Right common carotid artery plus branches (tissue), 1 donor: ENCODE data around the gene SEC14L2.

DNA sequence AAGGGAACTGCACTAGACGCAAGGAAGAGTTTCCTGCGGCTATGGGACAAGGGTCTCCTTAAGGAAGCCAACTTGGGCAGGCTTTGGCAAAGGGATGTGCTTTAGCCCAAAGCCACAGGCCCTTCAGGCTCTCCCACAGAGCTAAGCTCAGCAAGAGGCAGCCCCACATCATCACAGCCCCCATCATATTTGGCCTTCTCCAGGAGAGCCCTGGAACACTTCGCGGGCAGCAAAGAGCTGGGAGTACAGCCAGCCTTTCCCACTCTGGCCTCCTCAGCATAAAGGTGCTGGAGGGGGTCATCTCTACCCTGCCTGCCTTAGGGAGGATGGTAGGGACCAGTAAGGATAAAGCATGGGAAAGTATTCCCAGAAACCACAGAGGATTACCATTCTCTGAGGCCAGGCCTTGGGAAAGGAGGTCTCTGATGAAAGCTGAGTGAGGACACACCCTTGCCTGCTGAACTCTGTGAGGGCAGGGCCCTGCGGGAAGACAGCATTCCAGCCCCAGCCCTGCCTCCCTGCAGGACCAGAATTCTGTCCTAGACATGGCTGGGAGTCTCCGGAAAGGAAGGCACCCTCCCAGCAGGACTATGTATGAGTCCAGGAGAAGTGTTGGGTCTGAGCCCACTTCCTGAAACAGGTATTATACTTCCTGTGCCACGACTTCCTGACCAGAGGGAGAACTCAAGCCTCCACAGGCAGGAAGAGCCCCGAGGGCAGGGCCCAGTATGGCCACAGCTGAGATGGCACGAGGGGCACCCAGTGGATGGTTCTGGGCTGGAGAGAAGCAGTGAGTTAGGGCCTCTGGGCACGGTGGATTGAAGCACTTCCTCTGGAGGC, 12.8 kb upstream of the CASTOR1 start:
- PRO-cap, result no peak

DNA sequence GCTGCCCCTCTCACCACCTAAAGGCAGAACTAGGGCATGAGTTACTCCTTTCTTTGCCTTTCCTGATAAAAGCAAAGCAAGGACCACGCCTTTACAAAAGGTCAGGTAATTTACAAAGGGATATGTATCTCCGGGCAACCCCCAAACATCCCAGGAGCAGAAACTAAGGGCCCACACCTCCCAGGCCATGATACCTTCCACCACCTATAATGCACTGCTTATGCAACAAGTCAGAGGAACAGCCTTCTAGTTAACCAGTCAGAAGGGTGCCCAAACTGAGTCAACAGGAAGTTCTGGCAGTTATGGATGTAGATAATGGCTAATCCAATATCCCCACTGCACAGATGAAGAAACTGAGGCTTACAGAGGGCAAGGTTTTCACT, 16.6 kb upstream of the CASTOR1 start:
- PRO-cap, result no peak

GRCh38 chr22:30317822-30318352, 8.9 kb downstream of the TBC1D10A start:
- PRO-cap, result no peak

GRCh38 chr22:30396591-30397262, at the start of gene SEC14L2:
Gene SEC14L2 (plus strand): TSS chr22:30397018.
- PRO-cap, result bidirectional peak, plus-strand start at chr22:30397018, minus-strand start at chr22:30396862

DNA sequence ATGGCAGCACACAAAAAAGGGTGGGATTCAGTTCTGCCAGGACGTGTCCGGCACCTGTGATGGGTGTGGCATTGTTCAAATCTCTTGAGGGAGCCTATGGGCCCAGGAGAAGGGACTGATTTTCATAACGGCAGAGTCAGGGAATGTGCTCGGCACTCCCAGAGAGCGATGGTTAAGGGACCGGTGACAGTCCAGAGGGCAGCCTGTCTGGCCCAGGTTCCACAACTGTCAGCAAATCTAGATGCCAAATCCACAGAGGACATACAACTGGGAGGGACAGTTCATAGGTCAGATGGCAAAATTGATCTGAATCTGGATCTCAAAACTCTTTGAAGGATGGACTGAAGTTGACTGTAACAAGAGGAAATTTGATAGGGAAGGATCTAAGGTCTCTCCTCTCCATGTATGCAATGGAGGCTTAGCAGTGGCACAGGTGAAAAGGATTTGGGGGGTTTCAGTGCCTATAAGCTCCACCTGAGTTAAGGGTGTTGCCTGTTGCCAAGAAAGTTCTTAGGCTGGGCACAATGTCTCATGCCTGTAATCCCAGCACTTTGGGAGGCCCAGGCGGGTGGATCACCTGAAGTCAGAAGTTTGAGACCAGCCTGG, 7.6 kb downstream of the SEC14L2 start:
- PRO-cap, result no peak

DNA sequence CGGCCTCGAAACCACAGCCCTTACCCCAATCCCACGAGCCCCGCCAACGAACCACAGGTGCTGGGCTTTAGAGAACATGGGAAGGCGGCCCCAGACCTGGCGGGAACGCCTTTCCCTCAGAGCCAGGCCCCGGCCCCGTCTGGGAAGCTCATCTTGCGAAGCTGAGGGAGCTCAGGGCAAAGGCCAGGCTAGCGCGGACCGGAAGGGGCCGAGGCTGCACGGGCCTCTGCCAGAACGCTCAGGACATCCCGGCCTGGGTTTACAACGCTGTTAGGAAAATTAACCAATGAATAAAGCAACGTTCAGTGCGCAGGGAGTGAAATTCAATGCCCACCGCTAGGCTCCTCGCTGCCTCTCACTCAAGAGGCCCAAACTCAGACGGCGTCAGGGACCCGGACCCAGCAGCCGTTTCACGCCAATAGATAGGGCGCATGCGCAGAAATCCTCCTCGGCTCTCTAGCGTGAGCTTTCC, 2.0 kb upstream of the MTFP1 start:
- PRO-cap, result bidirectional peak, plus-strand start at position 179 of the sequence, minus-strand start at position 141 of the sequence; bidirectional peak, plus-strand start outside the sequence, minus-strand start at position 414 of the sequence

DNA sequence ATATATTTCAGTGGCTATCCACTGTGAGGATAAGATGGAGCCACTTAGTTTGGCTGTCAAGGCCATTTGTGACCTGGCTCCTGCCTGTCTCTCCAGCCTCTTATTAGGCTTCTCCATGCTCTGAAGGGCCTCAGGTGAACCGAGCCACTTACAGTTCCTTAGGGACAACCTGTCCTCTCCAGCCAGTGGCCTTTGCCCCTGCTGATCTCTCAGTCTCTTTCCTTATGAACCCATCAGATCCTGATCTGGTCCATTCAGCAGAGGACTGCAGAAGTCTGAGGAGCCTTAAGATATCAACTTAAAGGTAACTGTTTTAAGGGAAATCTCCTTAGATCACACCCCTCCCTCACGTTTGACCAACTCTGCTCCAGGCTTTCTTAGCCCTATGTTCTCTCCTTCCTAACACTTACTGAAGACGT, 2.4 kb downstream of the DUSP18 start:
- PRO-cap, result no peak

DNA sequence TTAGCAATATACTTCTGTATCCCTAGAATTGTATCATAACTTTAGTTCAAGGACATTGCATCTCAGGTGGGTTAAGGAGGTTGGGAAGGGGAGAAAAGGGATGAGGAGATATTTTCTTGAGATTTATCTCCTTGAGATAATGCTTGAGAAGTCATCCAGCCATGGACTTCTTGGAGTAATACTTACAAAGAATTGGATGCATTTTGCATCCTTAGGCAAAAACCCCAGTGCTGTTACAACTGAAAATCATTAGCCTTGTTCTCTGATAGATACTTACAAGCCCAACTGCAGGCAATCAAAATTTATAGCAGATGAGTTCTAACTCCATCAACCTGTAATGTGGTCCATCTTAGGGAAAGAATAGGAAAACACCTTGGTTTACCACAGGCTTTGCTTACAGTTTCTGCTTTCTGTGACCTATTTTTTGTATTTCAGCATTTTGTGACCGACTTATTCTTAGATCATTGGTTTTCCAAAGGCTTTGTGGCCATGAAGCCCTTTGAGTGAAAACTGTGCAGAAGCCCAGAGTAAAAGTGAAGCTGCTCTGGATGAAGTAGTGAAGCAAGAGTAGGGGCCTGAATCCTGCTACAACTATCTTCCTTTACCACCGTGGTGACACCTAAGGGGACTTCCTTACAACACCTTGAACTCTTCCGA, 6.3 kb upstream of the MORC2 start:
- PRO-cap, result no peak

- PRO-cap, result bidirectional peak, plus-strand start at chr22:31044533, minus-strand start at chr22:31044370
Observed at GRCh38 chr22:31044161-31044729, 36.9 kb upstream of the SMTN start.

- PRO-cap, result no peak
Observed at GRCh38 chr22:31078804-31079674, 2.1 kb upstream of the SMTN start.

DNA sequence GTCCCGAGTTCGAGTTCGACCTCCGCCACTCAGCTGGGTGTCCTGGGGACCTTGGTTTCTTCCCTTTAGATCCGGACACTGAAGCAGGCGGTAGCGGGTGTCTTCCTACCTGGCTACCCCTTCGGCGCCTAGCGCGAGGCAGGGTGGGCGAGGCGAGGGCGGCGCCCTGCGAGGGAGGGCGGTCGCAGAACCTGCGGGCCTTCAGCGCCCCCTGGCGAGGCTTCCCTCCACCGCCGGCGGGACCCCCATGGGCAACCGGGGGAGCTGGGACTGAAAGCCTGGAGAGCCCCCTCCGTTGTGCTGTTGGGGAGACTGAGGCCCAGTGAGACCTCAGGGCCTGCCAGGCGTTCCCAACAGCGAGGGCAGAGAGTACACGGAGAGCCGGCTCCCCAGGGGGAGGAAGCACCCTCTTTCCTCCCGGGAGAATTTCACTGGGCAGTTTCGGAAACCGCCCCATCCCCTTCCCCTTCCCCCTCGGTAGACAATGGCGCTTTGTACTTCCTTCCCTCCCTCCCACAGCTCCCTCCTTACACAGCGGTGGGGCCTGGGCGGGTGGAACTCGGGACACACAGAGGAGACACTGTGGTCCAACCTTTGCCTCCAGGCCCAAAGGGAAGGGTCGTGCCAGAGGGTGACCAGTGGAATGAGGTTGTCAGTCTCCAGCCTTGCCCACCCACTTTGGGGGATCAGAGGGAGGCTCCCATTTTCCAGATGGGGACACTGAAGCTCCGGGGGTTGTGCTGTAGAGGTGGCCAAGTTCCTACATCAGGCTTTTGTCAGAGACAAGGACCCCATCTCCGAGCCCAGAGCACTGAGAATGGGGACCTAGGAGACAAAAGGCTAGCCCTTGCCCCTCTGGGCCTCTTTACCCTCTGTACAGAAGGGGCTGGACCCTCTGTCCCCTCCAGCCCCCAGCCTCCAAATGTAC, 4.3 kb downstream of the SMTN start:
- PRO-cap, result bidirectional peak, plus-strand start at position 230 of the sequence, minus-strand start at position 140 of the sequence; bidirectional peak, plus-strand start at position 557 of the sequence, minus-strand start at position 430 of the sequence

DNA sequence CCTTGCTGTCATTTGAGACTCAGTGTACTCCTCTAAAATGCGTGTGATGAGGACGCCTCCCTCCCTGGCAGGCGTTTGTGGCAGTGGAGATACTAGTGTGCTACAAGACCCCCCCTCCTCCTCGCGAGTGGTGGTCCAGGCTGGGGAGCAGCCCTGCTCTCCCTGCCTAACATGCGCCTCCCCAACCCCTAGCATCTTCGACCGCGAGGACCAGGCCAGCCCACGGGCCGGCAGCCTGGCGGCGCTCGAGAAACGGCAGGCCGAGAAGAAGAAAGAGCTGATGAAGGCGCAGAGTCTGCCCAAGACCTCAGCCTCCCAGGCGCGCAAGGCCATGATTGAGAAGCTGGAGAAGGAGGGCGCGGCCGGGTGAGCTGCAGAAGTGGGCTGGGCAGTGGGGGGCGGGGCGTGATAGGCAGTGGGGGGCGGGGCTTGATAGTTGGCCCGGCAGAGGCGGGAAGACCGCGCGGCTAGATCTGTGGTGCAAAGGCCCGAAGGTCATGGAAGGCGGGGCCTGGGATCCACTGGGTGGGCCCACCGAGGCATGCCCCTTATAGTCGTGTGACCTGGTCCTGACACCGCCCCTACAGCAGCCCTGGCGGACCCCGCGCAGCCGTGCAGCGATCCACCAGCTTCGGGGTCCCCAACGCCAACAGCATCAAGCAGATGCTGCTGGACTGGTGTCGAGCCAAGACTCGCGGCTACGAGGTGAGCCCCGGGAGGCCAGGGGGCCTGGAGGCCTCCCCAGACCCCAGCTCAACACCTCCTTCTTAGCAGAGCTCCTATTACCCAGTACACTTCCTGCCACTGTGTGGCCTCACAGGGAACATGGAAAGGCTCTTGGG, 8.7 kb downstream of the SELENOM start:
- PRO-cap, result bidirectional peak, plus-strand start at position 447 of the sequence, minus-strand start at position 325 of the sequence

DNA sequence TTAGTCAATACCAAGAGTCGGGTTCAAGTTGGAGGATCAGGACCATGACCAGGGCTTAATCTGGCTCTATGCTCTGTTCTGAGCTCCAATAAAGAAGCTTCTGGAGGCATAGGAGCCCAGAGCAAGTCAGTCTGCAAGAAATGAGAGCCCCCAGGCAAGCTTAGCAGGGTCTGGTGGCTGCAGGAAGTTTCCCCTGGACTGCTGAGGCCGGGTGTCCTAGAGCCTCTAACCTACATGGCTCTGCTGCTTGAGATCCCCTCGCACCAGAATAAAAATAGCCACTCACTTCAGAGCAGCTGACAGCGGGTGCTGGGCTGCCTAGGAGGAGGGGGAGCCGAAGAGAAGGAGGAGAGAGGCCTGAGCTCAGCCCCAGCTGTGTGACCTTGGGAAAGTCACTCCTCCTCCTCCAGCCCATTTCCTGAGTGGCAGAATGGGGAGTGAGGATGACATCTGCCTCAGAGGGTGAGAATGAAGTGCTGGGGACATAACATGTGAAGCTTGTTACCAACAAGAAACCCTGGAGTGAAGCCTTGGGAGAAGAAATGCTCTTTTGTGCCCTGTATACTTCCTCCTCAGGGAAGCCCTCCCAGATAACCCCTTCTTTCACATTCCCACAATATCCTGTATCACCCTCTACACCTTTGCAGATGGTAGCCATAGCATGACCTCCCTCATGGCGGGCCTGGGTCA, 3.7 kb upstream of the INPP5J start:
- PRO-cap, result no peak

DNA sequence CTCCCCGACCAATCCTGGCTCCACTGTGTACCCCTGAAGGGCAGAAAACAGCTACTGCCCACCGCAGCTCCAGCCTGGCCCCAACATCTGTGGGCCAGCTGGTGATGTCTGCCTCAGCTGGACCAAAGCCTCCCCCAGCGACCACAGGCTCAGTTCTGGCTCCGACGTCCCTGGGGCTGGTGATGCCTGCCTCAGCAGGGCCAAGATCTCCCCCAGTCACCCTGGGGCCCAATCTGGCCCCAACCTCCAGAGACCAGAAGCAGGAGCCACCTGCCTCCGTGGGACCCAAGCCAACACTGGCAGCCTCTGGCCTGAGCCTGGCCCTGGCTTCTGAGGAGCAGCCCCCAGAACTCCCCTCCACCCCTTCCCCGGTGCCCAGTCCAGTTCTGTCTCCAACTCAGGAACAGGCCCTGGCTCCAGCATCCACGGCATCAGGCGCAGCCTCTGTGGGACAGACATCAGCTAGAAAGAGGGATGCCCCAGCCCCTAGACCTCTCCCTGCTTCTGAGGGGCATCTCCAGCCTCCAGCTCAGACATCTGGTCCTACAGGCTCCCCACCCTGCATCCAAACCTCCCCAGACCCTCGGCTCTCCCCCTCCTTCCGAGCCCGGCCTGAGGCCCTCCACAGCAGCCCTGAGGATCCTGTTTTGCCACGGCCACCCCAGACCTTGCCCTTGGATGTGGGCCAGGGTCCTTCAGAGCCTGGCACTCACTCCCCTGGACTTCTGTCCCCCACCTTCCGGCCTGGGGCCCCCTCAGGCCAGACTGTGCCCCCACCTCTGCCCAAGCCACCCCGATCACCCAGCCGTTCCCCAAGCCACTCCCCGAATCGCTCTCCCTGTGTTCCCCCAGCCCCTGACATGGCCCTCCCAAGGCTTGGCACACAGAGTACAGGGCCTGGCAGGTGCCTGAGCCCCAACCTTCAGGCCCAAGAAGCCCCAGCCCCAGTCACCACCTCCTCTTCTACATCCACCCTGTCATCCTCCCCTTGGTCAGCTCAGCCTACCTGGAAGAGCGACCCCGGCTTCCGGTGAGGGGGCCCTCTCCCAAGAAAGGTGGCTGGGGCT, 2.5 kb downstream of the INPP5J start:
- PRO-cap, result no peak

DNA sequence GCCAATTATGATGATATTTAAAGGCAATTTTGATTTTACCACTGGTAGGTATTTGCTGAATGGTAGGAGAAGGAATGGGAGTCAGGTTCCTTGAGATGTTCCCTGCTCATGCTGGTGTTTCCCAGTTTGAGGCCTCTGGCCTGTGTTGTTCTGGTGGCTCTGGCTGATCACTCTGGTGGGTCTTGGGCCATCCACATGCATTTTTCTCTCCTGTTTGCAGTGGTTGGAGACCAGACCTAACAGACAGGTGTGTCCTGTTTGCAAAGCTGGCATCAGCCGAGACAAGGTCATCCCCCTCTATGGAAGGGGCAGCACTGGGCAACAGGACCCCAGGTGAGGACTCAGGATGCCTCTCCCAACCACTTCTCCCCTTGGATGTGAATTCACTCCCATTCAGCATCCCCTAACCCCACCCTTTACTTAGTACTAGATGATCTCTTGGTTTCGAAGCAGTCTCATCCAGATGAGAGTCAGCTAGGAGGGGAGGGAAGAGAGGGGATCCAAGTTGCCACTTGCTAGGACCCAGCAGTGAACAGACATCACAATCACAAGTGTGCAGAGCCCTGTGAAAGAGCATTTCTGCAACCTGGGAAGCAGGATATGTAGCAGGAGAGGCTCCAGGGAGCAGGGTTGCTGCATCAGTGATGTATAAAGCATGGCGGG, 16.7 kb upstream of the LIMK2 start:
- PRO-cap, result no peak

GRCh38 chr22:31211495-31211819, 641 bp upstream of the LIMK2 start:
- PRO-cap, result no peak

DNA sequence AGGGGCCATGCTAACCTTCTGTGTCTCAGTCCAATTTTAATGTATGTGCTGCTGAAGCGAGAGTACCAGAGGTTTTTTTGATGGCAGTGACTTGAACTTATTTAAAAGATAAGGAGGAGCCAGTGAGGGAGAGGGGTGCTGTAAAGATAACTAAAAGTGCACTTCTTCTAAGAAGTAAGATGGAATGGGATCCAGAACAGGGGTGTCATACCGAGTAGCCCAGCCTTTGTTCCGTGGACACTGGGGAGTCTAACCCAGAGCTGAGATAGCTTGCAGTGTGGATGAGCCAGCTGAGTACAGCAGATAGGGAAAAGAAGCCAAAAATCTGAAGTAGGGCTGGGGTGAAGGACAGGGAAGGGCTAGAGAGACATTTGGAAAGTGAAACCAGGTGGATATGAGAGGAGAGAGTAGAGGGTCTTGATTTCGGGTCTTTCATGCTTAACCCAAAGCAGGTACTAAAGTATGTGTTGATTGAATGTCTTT, 10.7 kb downstream of the LIMK2 start:
- PRO-cap, result no peak

GRCh38 chr22:31286106-31286881, 6.0 kb downstream of the PIK3IP1 start:
- PRO-cap, result bidirectional peak, plus-strand start at chr22:31286606, minus-strand start at chr22:31286419

DNA sequence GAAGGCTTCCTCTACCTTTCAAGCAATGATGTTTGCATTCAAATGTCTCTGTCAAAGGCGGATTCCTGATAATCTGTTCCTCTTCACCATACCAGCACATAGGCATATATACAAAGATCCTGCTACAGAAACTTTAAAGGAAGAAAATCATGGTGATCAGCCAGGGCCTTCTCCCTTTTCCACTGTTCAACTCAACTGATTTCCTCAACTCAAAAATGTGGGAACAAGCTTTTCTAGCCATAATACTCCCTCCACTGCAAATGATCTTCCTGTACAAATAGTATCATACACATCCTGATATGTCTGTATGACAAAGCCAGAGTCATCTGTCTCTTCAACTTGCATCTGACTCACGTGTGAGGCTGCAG, 13.4 kb downstream of the PATZ1 start:
- PRO-cap, result no peak

- PRO-cap, result unidirectional peak, minus-strand start at chr22:31347343
Observed at GRCh38 chr22:31347287-31348056, 1.3 kb upstream of the PATZ1 start.